Hepatocyte (in vitro differentiated cells and primary cell): ENCODE measurements around the genes PIF1 and PDCD7.

GRCh38 chr15:64701592-64702254 lies 73.7 kb downstream of the RBPMS2 start:
- RAMPAGE, long total RNA: no peak
- RRBS: no CpG with 5 or more reads among the region's 6 CpGs

DNA sequence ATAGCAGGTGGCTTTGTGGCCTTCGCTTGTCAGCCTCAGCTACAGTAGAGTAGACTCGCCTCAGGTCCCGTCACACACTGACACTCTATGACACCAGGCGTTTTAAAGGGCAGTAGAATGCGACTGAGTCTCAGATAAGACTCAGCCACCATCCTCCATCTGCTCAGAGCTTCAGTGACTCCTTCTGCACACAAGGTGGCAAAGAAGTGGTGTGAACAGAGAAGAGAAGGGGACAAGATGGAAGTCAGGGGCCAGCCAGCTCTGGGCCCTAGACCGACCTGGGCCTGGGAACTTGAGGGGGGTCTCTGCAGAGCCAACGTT lies 12.8 kb downstream of the RBPMS2 start:
- RAMPAGE, long total RNA: no peak
- RRBS: no CpG with 5 or more reads among the region's 7 CpGs

GRCh38 chr15:64825272-64826298 lies at the start of gene PIF1:
TSS of gene PIF1 (minus strand) at chr15:64825647.
- RAMPAGE, long total RNA: no peak
- RRBS: 1% methylated on average over 4 of the region's 41 CpGs

DNA sequence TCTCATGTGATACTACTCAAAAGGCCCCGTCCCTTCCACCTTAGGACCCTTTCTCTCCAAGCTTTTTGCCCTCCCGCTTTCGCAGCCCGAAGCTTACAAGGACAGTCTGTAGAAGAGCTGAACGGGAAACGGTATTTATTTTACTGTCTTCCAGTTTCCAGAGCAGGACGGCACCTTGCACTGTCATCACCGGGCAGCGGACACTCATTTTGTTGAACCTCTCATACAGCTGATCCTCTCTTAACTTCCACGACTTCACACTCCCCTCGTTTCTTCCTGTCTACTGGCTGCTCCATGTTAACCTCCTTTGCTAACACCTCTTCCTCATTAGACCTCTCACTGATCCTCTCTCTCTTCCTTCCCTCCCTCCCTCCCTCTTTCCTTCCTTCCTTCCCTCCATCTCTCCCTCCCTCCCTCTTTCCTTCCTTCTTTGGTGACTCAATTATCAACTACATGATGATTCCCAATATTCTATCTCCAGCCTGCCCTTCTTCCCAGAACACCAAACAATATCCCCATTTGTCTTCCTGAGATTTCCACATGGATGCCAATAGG lies 5.5 kb upstream of the PLEKHO2 start:
- RAMPAGE, long total RNA: no peak
- RRBS: no CpG with 5 or more reads among the region's 11 CpGs

DNA sequence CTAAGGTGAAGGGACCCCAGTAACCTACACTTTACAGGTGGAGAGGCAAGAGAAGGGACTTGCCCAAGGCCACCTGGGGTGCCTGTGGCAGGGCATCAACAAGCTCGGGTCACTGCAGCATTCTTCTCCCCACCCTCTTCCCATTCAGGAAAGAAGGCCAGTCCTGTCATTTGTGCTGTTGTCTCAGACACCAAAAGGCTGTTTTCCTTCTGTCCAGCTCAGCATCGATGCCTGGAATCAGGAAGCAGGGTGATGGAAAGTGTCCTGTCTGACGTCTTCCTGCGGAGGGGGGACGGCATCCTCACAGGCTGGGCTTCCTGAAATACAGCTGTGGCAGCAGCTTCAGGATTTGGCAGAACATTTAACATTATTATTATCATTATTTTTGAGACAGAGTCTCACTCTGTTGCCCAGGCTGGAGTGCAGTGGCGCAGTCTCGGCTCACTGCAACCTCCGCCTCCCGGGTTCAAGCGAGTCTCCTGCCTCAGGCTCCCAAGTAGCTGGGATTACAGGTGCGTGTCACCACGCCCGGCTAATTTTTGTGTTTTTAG lies 33.0 kb upstream of the ANKDD1A start:
- RAMPAGE, long total RNA: no peak
- RRBS: no CpG with 5 or more reads among the region's 13 CpGs

DNA sequence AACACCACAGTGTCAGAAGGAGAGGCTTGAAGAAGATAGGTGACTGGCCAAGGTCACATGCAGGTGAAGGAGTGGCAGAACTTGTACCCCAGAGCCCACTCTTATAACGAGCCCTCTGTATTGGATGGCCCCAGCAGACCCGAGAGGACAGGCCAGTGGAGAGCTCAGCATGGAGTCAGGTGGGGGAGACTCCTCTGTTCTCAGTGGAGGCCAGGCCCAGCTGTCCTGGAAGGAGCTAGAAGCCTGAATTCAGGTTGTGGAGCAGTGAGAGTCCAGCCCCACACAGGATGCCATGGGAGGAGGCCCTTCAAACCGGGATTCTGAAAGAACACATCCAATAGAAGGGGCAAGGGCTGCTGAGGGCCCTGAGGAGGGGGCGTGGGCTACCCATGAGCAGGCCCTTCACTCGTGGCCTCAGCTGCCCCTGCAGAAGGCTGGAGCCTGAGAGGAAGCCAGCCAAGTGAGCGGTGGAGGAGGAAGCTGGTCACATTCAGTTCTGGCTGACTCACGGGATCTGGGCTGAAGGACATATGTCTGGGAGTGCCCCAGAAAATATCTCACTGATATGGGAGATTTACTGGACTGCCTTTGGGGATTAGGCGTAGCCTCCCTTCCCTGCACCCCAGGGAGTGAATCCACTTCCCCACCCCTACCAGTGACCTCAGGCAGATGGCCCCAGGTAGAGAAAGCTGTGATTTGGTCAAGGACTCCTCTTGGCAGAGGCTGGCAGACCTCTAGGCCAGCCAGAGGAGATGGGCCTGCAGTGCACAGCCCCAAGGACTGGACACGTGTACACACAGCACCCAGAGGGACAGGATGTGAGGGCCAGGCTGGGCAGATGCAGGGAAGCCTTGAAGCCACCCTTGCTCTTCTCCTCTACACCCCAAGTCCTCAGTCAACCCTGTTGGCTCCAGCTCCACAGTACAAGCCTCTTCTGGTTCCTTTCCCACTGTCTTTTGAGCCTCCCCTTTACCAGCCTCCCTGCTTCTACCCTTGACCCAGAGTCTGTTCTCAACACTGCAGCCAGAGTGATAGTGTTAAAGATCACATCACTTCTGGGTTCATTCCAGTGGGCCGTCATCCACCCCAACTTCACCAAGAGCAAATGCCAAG lies 14.3 kb upstream of the ANKDD1A start:
- RAMPAGE, long total RNA: no peak
- RRBS: no CpG with 5 or more reads among the region's 10 CpGs

GRCh38 chr15:64905293-64905842 lies 6.3 kb upstream of the ANKDD1A start:
- RAMPAGE, long total RNA: no peak
- RRBS: no CpG with 5 or more reads among the region's 26 CpGs

DNA sequence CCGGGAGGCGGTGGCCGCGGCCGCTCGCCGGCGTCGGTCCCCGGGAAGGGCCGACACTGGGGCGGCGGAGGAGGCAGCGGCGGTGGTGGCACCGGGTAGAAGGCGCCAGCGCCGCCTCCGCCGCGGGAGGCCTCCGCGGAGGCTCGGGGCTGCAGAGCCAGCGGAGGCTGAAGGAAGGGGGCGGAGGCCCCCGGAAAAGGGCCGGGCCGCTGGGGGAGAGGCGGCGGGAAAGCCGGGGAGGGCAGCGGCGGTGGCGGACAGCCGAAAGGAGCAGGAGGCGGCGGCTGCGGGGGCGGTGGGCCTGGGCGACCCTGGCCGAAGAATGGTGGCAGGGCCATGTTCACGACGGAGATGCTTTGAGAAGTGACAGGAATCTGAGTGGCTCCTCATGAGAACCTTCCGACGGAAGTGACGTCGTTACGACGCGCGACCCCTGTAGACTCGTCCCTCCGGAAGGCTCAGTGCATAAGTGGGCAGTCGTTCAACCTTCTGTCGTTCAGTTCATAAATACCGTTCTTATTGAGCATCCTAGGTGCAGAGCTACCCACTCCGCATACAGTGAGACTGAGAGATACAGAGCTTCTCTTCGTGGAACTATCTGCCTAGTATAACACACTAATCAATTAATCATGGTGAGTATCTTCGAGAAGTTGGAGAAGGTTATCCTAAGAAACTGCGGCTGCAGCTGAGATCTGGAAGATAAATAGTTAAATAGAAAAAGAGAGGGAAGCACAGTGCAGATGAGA lies at the start of gene PDCD7:
Gene PDCD7 (minus strand): TSS at position 365 of the 746 bp plus-strand sequence.
- RAMPAGE, long total RNA: no peak
- RRBS: under 1% methylated on average over 14 of the region's 62 CpGs

- RAMPAGE, long total RNA: no peak
- RRBS: 2% methylated on average over 24 of the region's 34 CpGs
Observed at GRCh38 chr15:65184136-65184818, 865 bp downstream of the CLPX start.

DNA sequence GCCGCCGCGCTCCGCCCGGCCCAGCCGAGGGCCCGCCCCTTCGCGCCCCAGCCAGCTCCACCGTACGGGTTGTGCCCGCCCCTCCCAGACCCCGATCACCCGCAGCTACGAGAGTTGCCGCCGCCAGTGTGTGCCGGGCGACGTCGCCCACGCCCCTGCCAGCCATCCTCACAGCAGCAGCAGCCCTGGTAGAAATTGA lies 217 bp upstream of the PARP16 start:
- RAMPAGE, long total RNA: no peak
- RRBS: no CpG with 5 or more reads among the region's 22 CpGs

GRCh38 chr15:65311831-65312335 lies 25.2 kb upstream of the PARP16 start:
- RAMPAGE, long total RNA: no peak
- RRBS: no CpG with 5 or more reads among the region's 4 CpGs

- RAMPAGE, long total RNA: no peak
- RRBS: 73% methylated on average over 4 of the region's 13 CpGs
Observed at GRCh38 chr15:65531976-65532504, 1.8 kb downstream of the HACD3 start.

GRCh38 chr15:65611884-65612623 lies 1.1 kb upstream of the INTS14 start:
- RAMPAGE, long total RNA: no peak
- RRBS: no CpG with 5 or more reads among the region's 5 CpGs

DNA sequence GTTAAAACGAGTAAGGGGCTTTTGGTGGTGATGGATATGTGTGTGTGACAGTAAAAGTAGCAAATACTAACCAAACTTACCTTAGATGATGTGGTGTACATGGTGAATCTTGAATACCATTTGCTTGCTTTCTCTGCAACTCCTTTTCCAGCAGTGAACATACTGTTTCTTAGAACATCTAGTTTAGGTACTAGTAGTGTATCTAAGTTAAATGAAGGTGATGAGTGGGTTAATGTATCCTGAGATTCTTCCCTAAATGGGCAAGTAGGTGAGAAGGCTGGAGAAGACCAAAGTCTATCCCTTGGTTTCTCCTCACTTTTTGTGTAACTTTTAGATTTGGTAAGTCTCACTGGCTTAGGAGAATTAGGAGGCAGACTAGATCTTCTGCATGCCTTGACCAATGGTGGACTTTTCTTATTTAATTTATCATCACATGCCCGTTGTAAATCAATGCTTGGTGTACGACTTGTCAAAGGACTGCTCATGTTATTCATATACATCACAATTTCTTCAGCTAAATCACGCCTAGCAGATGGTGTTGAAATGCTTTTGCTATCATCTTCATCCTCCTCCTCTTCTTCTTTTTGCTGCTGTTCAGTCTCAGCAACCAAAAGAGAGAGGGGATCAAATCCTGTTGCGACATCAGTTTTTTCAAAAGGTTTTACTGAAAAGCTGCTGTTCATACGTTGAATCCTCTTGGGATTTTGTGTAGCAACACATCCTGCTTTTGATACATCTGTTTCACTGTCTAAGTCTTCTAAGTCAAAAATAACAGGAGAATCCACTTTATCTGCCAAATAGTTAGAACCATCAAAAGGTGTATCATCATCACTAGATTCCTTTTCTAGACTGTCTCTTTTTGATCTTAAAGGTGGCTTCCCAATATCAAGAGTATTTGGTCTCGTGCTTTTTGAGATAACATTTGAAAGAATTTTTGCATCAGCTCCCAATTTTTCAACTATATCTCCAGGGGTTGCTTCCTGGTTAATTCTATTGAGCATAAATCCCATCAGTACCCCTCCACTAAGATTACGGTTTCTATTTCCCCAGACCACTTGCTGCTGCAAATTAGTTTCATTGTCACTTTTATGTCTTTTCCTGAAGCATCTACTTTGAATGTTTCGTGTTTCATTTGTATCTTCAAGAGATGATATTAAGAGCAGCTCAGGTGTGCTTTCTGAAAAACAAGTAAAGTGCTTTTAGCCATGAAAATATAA lies 69.0 kb downstream of the SLC24A1 start:
- RAMPAGE, long total RNA: no peak
- RRBS: no CpG with 5 or more reads among the region's 9 CpGs

DNA sequence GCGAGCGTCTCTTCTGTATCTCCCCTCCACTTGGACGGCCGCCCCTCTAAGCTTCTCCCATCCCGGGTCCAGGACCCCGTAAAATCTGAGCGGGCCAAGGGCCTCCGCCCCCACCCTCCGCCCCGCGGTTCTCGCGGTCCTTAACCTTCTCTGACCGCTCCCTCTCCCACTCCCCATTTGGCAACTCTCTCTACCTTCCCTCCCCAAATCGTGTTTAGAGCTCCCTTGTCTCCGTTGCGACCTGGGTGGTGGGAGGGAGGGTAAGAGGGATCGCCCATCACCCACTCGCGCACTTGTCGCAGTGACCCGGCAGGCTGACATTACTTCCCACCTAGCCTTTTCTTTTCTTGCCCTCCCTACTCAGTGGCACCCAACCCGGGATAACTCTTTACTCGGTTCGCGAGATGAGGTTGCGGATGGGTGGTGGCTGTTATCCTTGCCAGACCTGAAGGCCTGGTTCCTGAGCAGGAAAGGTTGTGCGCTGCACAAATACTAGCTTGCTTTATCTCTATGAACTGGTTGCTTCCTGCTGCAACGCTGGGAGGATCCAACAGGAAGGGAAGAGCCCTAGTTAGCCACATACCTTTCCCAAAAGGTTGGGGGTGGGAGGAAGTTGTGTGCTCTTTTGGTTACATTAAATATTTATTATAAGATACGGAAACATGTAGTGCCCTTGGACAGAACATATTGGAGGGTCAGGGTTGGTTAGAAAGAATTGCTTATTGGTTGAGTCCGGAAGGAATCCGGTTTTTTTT lies 1.0 kb downstream of the RAB11A start:
- RAMPAGE, long total RNA: no peak
- RRBS: 3% methylated on average over 2 of the region's 32 CpGs

DNA sequence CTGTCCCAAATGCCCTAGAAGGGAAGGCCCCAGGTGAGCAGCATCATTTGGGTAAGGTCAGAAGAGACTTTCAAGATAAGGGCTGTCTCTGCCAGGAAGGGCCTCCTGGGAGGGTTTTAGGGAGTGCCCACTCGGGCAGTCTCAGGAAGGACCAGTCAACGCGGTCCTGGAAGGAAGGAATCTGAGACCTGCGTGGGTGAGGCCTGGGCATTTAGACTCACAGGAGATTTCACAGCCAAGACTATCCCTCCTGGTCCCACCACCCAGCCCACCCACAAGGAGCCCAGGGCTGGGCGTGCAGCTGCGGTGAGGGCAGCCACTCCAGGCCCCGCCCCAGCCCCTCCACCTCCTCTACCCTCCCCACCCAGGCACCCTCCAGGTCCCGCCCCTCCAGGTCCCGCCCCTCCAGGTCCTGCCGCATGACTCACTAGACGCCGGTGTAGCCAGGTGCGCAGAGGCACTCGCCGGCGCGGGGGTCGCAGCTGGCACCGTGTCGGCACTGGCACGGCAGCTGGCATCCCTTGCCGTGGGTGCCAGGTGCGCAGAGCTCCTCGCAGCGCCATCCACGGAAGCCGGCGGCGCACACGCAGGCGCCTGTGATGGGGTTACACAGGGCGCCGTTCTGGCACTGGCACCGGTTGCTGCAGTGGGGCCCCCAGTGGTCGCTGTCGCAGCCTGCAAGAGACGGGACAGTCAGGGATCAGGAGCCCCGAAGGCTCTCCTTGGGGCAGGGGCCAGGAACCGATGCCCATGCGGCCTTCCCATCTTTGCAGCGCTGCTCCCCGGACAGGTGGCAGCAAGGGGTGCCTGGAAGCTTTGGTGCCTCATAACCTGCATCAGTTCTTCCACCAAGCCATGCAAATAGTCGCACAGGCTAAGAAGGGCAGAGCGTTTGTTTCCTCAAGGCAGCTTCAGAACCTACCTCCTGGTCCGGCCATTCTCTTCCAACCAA lies 112.8 kb downstream of the RAB11A start:
- RAMPAGE, long total RNA: no peak
- RRBS: 3% methylated on average over 18 of the region's 45 CpGs

GRCh38 chr15:66491687-66492729 lies 5.6 kb downstream of the SNAPC5 start:
- RAMPAGE, long total RNA: no peak
- RRBS: no CpG with 5 or more reads among the region's 4 CpGs

DNA sequence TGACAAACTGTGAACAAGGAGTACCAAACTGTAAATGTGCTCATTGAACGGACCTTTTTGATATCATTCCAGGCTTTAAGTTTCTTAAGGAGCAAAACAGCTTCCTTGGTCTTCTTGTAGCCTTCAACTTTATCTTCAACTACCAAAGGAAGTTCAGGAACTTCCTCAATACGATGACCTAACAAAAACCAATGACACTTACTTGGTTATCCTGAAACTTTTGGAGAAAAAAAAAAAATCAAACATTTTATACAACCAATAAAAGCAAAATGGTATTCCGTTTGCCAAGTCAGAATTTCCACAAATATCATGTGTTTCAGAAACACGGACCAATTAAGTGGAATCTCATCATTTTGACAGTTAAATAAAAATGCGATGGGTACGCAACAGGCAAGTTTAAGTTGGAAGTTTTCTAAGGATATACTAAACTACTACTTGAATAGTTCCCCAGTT lies 2.9 kb downstream of the RPL4 start:
- RAMPAGE, long total RNA: no peak
- RRBS: no CpG with 5 or more reads among the region's 6 CpGs

DNA sequence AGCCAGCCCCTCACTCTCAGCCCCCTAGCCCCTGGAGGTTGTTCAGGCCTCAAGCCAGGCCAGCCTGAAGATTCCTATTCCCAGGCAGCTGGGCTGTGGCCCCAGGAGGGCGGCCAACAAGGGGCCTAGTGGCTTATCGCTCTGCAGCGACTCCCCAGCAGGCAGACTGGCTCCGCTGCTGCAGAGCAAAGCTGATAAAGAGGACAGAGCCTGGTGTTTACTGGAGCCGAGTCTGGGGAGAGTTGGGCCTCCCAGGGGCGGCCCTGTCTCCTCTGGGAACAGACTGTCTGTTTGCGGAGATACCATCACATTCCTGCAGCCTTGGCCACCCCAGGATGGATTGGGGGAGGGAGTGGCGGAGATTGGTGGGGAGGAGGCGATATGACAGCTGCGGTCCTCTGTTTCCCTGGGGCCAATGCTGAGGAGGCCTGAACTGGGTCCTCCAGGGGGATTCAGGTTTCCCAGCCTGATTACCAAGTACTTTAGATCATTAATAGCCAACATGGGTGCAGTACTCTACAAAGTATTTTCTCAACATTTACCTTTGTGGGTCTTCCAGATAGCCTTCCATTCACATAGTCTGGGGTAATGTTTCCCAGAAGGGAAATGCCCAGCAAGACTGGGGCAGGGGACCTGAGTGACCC lies 22.3 kb upstream of the SMAD6 start:
- RAMPAGE, long total RNA: no peak
- RRBS: no CpG with 5 or more reads among the region's 10 CpGs

DNA sequence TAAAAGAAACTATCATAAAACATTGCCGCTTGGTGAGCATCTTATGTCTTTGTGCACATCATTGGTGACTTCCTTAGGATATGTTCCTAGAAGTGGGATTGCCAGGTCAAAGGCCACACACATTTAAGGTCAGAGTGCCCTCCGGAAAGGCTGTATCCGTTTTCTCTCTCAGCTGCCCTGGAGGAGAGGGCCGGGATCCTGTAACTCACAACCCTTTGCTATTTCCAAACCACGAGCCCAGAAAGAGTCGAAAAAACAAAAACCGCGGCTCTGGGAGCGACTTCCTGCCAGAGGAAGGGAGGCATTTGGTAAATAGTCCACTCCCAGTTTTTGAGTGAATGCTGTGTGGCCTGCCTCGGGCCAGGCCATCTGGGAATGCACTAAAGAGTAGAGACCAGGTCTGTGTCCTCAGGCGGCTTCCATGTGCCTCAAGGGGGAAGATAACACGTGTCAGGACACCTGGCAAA lies 42.0 kb downstream of the SMAD6 start:
- RAMPAGE, long total RNA: no peak
- RRBS: no CpG with 5 or more reads among the region's 12 CpGs